Tibial nerve (tissue), 3 donors: ENCODE measurements around a stretch of chrX.

- PRO-cap = no peak
- RAMPAGE, long total RNA, 3 experiments = no peak in any of the 3 experiments
These were observed 6.2 kb downstream of the RPL39 start for GRCh38 chrX:119784968-119785952.

GRCh38 chrX:119841066-119841483 is 11.7 kb downstream of the UPF3B start:
- PRO-cap = no peak
- RAMPAGE, long total RNA, 3 experiments = no peak in any of the 3 experiments

DNA sequence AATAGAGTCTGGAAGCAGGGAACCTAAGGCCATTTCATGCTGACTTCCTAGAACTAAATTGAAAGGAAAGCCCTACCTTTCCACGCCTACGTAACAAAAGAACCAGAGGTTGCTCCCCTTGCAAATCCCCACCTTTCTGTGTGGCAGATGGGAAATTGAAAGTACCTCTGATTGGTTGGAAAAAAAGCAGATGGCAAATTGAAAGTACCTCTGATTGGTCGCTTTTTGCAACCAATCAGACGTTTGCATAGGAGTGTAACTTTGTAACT is 10.0 kb upstream of the AKAP14 start:
- PRO-cap = no peak
- RAMPAGE, long total RNA, 3 experiments = no peak in any of the 3 experiments

- PRO-cap = no peak
- RAMPAGE, long total RNA, 3 experiments = no peak in any of the 3 experiments
These were observed 6.5 kb upstream of the ZBTB33 start for GRCh38 chrX:120244195-120244479.

GRCh38 chrX:120309319-120309880 is 1.9 kb downstream of the TMEM255A start:
- PRO-cap = bidirectional peak, plus-strand start at chrX:120309778, minus-strand start at chrX:120309745
- RAMPAGE, long total RNA, 3 experiments = no peak in any of the 3 experiments

DNA sequence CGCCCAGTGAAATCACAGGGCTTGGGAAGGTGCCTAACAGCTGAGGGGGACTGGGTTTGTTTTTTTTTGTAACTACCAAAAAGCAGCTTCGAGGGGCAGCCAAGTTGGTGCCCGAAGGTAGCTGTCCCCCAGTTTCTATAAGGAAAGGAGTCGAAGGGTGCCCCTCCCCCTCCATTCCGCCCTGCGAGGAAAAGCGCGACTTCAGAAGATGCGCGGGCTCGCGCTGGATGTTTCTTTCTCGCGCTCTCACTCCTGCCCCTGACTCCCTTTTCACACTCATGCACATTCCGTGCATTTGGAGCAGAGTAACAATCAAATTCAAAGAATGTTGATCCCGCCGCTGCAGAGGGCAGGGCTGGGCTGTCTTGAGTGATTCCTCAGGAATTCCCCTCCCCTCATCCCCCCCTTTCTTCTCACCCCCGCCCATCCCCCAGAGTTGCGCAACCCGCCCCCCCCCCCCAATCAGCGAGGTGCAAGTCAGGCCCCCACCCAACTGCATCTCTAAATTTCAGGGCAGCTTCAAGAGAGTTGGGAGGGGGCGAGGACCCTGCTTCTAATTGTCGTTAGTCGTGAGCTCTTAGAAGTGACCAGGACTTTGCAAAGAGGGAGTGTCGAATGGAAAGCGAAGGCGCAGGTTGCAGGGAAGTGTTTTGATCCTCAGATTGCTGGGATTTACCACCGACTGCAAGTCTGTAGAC is 830 bp downstream of the TMEM255A start:
- PRO-cap = no peak
- RAMPAGE, long total RNA, 3 experiments = no peak in any of the 3 experiments

- PRO-cap = unidirectional peak, plus-strand start at chrX:120485801; bidirectional peak, plus-strand start at chrX:120486044, minus-strand start at chrX:120485908
- RAMPAGE, long total RNA, 3 experiments = no peak in any of the 3 experiments
These were observed 16.9 kb upstream of the LAMP2 start for GRCh38 chrX:120485545-120486750.

DNA sequence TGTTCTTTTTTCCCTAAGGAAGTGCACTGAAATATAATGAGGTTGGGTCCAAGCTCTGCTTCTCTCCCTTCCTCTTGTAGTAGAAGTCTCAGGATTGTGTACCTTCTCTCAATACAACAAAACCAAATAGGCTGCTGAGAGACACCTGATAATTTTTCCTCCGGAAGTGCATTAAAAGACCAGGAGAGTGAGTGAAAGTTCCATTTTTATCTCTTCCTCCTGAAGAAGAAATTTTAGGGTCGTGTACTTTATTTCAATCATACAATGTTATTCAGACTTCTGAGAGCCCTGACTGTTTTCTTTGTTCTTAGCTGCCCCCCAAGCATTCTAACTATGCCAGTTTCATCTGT is 1052.1 kb upstream of the GRIA3 start:
- PRO-cap = no peak
- RAMPAGE, long total RNA, 3 experiments = no peak in any of the 3 experiments

- PRO-cap = no peak
- RAMPAGE, long total RNA, 3 experiments = no peak in any of the 3 experiments
These were observed 109.1 kb downstream of the THOC2 start for GRCh38 chrX:123623666-123624260.

DNA sequence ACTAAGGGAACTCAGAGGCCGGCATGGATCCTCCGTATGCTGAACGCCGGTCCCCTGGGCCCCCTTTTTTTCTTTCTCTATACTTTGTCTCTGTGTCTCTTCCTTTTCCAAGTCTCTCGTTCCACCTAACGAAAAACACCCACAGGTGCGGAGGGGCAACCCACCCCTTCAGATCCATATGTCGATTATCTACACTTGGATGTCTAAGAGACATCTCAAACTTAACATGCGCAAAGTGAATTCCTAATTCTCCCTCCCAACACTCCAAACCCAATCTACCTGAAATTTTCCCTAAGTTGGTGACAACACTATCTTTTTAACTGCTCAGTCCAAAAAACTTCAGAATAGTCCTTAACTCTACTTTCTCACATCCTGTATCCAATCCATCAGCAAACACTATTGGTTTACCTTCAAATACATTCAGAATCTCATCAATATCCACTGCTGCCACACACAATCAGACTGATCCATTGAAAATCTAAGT is 52.3 kb downstream of the THOC2 start:
- PRO-cap = no peak
- RAMPAGE, long total RNA, 3 experiments = start-site peak on the minus strand in 1 of 3 experiments, centred at position 291 of the sequence, 13 reads per replicate

DNA sequence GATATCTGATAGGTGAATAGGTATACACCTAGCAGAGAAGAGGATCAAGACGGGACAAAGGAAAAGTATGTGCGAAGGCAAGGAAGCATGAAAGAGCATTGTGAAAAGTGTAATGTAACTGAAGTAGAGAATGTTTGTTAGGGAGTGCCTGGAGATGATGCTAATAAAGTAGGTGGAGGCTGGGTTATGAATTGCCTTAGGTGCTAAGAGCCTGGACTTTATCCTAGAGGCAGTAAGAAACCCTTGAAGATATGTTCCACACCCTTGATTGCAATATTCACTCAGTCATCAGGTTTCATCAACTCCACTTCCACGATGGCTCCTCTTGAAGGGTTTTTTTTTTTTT is 49.9 kb upstream of the XIAP start:
- PRO-cap = no peak
- RAMPAGE, long total RNA, 3 experiments = no peak in any of the 3 experiments

DNA sequence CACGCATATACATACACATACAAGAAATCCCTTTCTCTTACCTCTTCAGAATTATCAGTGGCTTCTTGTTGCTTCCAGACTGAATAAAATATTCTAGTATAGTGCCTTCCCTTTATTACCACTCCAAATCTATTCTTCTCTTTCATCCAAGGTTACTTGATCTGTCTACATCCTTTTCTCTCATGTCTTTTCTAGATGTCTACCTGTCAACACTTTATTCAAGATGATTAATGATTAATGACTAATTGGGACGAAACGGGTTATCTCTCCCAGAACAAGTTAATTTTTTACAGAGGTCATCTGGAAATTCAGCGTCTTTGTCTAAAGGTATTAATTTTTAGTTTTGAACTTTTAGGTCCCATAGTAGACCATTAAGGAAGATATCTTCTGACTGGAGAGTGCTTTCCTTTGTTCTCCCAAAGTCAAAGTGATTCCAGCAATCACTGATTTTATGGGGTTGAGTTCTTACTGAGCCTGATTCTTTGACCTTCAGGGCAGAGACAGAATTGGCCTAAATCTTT is 335.5 kb upstream of the TEX13C start:
- PRO-cap = no peak
- RAMPAGE, long total RNA, 3 experiments = no peak in any of the 3 experiments

DNA sequence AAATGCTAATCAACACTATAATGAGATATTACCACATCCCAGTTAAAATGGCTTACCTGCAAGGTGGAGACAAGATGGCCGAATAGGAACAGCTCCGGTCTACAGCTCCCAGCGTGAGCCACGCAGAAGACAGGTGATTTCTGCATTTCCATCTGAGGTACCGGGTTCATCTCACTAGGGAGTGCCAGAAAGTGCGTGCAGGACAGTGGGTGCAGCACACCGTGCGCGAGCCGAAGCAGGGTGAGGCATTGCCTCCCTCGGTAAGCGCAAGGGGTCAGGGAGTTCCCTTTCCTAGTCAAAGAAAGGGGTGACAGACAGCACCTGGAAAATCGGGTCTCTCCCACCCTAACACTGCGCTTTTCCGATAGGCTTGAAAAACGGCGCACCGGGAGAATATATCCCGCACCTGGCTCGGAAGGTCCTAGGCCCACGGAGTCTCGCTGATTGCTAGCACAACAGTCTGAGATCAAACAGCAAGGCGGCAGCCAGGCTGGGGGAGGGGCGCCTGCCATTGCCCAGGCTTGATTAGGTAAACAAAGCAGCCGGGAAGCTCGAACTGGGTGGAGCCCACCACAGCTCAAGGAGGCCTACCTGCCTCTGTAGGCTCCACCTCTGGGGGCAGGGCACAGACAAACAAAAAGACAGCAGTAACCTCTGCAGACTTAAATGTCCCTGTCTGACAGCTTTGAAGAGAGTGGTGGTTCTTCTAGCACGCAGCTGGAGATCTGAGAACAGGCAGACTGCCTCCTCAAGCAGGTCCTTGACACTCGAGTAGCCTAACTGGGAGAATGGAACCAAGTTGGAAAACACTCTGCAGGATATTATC is 92.5 kb downstream of the DCAF12L1 start:
- PRO-cap = no peak
- RAMPAGE, long total RNA, 3 experiments = no peak in any of the 3 experiments

- PRO-cap = no peak
- RAMPAGE, long total RNA, 3 experiments = start-site peak on the plus strand in 1 of 3 experiments, at chrX:129553243-129553414 at its widest, 11 reads per replicate
These were observed 13.1 kb downstream of the OCRL start for GRCh38 chrX:129553004-129553631.

GRCh38 chrX:129686494-129686889 is 31.7 kb upstream of the APLN start:
- PRO-cap = no peak
- RAMPAGE, long total RNA, 3 experiments = no peak in any of the 3 experiments

- PRO-cap = no peak
- RAMPAGE, long total RNA, 3 experiments = no peak in any of the 3 experiments
These were observed 19.4 kb downstream of the XPNPEP2 start for GRCh38 chrX:129758104-129758703.

DNA sequence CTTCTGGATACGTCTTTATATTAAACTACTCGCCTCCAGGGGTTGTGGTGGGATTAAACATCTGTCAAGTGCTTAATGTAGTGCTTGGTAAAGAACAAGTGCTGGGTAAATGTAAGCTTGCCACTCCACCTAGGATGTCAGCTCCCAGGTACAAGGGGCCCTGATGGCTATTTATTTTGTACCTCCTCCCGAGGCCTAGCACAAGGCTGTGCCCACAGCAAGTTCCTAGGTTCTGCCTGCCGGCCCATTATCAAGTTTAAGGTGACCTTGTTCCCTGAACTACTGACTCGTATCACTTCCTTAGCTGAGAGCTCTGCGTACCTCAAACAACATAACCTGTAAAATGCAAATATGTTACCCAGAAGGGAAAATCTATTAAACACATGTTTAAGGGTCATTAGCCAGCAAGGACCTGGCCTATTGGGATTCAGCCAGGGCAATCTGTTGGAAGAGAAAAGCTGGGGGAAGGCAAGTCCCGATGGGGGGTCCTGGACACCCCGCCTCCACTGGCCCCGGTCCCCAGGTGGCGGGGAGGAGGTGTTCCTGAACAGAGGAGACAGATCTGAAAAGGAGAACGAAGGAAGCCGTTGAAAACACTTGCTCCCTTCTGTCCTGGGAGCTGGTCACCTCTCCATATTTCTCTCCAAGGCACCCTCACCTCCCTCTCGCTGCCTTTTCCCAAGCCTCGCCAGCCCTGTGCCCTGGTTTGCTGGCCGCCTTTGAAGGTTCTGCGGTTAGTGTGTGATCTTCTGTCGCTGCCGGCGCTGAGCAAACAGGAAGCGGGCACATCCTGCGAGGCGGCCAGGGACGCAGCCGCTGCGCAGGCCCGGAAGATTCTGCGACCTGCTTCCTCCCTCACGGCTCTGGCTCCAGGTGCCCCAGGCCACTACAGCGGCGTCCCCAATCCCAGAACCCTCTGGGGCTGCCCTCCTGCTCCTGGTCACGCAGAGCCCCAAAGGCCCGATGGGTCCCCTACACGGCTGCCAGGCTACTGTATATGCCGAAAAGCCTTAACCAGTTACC is 2.8 kb upstream of the SASH3 start:
- PRO-cap = no peak
- RAMPAGE, long total RNA, 3 experiments = no peak in any of the 3 experiments

GRCh38 chrX:129787505-129787878 is 7.7 kb downstream of the SASH3 start:
- PRO-cap = no peak
- RAMPAGE, long total RNA, 3 experiments = no peak in any of the 3 experiments

- PRO-cap = no peak
- RAMPAGE, long total RNA, 3 experiments = no peak in any of the 3 experiments
These were observed 14.7 kb downstream of the SASH3 start for GRCh38 chrX:129794348-129794926.

DNA sequence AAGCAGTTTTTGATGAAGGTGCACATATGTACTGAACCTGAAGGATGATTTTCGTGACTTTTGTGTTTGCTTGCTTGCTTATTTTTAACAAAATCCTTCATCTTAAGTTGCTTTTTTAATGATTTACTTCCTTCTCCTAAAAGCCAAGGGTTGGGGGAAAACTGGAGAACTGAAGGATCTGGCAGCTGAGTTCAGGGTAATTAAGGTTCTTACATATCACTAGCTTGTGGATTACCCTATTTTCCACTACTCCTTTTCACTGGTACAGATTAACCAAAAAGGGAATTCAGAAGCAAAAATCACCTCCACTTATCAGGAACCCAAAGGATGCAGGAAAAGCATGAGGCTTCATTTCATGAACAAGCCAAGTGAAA is 12.8 kb downstream of the ZDHHC9 start:
- PRO-cap = unidirectional peak, minus-strand start at position 188 of the sequence
- RAMPAGE, long total RNA, 3 experiments = no peak in any of the 3 experiments